ENCODE measurements around the genes MLYCD, SLC38A8 and MEAK7.

DNA sequence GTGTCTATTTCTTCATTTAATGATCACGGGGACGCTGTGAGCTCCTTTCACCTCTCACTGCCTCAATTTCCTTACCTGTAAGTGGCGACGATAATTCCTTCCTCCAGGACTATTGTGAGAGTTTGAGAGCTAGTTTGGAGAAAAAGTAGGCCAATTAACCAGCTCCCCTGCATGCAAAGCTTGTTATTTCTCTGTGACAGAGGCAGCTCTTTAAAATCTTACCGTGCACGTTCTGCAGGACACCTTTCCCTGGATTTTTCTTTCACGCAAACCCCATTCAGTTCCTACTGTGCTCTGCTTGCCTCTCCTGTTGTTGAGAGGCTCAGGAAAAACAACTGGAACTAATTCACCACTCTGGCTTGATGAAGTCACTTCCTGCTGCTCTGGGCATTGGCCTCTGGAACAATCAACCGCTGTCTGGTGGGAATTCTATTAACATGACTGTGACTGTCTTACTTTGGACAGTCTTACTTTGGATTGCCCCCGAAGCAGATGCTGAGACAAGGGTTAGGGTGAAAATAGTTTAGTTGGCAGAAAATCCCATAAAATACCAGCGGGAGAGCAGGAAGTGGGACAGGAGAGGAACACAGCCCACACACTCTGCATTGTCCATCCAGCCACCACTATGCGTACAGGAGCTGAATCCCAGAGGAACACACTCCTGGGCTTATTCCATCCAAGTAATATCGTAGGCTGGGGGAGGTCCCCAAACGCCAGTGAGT lies 90.0 kb upstream of the HSBP1 start:
- PRO-cap = no peak

- PRO-cap = no peak
These were observed 4.1 kb upstream of the HSBP1 start for GRCh38 chr16:83803582-83804245.

DNA sequence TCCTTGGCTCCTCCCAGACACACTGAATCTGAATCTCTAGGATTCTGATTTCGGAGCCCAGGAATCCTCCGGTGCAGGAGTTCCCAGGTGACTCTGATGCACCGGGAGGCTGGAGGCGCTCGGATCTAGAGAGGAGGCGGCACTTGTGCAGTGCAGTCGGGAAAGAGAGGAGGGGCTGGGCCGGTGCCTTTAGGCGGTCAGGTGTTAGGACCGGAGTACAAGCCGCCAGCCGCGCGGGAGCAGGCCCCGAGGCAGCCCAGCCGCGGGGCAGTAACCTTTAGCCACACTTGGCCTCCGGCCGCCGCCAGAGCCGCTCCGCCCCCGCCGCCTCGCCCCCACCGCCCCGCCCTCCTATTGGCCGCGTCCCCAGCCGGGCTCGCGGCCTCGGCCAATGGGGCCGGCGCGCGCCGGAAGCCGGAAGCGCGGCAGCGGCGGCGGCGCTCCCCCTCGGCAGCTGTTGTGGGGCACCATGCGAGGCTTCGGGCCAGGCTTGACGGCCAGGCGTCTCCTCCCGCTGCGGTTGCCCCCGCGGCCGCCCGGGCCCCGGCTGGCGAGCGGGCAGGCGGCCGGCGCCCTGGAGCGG lies at the start of gene MLYCD:
MLYCD (plus strand) TSS at position 440 of the 583 bp plus-strand sequence.
- PRO-cap = no peak

GRCh38 chr16:83912655-83912978 lies 13.7 kb downstream of the MLYCD start:
- PRO-cap = no peak

GRCh38 chr16:83993968-83994398 lies 25.9 kb downstream of the NECAB2 start:
- PRO-cap = no peak

DNA sequence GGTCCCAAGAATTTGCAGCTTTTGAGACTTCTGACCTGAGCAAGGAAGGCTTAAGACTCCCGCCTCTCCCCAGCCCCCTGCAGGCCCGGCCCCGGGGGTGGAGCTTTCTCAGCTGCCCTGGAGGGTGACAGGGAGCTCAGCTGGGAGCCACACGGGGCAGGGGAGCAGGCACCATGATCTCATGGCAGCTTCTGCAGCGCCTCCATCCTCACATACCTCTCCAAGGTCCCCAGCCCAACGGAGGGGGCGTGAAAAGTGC lies at the start of gene SLC38A8:
SLC38A8 (minus strand) TSS at position 16 of the 259 bp plus-strand sequence.
- PRO-cap = no peak

- PRO-cap = no peak
These were observed 16.1 kb upstream of the SLC38A8 start for GRCh38 chr16:84058572-84059167.

DNA sequence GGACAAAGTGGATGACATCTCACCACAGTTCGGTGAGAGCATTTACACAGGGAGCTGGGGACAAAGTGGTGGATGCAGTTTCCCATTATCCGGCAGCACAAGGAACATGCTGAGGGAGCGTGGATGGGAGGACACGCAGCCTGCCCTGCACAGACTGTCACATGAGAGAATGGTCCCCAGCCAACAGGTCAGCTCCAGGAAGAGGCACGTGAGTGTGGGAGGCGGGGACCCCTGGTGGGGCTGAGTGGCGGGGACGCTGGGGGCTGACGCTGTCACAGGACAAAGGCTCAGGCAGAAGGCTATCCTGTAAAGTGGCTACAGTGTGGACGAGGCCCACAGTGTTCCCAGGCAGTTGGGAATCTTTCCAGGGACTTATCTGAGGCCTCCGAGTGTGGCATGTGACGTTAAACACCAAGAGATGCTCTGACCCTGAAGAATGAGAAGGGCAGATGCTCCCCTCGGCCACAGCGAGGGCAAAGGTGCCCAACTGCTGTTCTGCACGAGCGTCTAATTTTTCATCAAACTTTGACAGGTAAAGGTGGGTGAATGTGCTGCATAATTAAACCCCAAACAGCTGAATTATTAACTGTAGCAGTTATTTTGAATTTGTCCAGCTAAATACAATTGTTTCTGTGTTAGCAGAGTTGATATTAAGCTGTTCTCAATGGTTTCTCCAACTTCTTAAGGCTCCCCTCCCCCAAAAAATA lies 30.3 kb downstream of the MBTPS1 start:
- PRO-cap = no peak

GRCh38 chr16:84120734-84121656 lies 4.3 kb upstream of the MBTPS1 start:
- PRO-cap = no peak

DNA sequence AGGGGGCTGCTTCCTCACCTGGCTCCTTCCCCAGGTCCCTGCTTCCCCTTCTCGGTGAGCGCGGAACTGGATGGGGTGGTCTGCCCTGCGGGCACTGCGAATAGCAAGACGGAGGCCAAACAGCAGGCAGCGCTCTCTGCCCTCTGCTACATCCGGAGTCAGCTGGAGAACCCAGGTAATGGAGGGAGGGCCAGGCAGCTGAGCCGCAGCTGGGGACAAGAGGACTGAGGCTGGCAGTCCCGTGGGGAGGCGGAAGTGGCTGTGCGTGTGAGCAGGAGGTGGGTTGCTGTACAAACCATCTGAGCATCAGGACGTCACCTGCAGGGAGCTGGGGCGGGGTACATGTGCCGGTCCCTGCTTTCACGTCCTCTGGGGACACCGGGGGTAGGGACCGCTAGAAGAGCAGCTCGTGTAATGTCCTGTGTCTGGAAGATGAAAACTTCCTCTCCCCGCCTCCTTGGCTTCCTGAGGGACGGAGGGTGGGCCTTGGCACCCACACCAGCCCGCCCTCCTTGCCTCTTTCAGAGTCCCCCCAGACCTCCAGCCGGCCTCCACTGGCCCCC lies 3.5 kb downstream of the ADAD2 start:
- PRO-cap = no peak

- PRO-cap = no peak
These were observed 11.7 kb upstream of the ATP2C2 start for GRCh38 chr16:84356569-84357198.

DNA sequence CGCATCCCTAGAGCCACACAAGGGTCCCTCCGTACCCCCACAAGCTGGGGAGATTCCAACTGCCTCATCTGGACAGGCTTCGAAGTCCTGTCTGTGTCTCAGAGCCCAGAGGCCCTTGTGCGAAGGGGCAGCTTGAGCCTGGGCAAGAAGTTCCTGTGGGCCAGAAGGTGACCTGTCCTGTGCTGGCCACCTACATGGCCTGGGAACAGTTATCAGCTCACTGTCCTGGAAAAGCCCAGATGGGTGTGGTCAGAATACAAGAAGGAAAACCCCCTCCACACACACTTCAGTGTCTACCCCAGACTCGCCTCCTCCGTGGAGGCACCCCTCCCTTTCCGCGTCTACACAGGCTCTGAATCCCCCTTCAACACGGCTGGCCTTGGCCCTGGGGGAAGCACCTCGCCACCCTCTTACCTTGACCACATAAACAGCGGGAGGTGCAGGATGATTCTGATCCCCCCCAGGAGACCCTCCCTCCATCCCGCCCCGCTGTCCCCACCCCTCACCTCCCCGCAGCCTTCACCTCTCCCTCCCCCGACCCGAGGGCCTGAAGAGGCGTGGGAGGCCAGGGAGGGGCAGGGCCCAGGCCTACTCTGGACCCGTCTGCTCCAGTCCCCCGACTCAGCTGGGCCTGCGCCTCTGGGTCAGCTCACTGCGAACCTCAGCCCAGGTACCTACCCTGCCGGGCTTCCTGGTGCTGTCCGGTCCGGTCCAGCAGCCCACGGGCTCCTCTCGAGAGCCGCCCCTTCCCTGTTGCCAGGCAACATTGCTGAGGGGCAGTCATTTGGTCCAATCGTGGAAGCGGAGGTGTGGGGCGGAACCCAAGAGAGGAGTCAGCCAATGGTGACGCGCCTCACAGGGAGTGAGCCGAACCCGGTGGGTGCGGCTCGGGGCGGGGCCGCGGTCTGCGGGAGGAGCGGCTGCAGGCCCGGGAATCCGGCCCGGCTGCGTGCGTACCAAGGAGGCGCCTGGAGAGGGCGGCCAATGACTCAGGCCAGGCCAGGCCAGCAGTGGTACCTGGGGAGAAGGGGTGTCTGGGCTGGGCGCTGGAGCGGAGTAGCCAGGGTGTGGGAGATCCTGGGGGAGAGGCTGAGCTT lies at the start of gene MEAK7:
MEAK7 (minus strand) TSS at position 737 of the 1,097 bp plus-strand sequence.
- PRO-cap = unidirectional peak, plus-strand start at position 907 of the sequence; unidirectional peak, plus-strand start at position 945 of the sequence

- PRO-cap = no peak
These were observed 32.7 kb upstream of the MEAK7 start for GRCh38 chr16:84537045-84537613.

- PRO-cap = no peak
These were observed 54.7 kb upstream of the MEAK7 start for GRCh38 chr16:84559148-84559510.

GRCh38 chr16:84611711-84612010 lies 6.2 kb downstream of the COTL1 start:
- PRO-cap = no peak

DNA sequence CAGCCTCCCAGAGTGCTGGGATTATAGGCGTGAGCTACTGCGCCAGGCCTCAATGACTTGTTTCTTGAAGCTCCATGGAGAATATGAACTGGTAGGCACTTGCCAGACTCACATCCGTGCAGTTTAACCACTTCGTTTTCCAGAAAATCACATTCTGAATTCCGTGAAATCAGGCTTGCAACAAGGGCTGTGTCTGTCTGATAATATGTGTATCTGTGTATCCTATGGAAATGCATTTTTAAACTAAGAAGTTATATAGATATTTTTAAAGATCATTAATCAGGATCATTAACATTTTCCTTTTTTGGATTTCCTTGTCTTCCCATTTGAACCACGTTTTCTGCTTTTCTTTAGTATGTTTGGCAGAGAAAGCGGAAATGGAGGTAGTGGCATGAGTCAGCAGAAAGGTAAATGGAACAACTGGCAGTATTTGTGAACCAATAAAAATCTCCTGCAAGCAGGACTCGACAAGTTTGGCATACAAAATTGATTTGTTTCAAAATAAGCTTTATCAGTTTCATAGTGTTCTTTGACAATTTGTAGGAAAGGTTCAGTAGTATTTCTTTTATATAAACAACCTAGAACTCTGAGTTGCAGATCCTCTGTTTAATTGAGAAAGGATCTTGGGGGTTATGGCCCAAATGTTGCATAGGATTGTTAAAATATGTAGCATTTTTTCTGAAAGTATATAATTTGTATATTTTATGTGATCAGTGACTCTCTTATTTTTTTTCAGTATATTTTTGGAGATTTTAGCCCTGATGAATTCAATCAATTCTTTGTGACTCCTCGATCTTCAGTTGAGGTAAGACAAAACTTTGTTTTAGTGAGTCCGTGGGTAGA lies 33.1 kb downstream of the USP10 start:
- PRO-cap = no peak

GRCh38 chr16:84759928-84760520 lies 59.8 kb upstream of the CRISPLD2 start:
- PRO-cap = no peak

DNA sequence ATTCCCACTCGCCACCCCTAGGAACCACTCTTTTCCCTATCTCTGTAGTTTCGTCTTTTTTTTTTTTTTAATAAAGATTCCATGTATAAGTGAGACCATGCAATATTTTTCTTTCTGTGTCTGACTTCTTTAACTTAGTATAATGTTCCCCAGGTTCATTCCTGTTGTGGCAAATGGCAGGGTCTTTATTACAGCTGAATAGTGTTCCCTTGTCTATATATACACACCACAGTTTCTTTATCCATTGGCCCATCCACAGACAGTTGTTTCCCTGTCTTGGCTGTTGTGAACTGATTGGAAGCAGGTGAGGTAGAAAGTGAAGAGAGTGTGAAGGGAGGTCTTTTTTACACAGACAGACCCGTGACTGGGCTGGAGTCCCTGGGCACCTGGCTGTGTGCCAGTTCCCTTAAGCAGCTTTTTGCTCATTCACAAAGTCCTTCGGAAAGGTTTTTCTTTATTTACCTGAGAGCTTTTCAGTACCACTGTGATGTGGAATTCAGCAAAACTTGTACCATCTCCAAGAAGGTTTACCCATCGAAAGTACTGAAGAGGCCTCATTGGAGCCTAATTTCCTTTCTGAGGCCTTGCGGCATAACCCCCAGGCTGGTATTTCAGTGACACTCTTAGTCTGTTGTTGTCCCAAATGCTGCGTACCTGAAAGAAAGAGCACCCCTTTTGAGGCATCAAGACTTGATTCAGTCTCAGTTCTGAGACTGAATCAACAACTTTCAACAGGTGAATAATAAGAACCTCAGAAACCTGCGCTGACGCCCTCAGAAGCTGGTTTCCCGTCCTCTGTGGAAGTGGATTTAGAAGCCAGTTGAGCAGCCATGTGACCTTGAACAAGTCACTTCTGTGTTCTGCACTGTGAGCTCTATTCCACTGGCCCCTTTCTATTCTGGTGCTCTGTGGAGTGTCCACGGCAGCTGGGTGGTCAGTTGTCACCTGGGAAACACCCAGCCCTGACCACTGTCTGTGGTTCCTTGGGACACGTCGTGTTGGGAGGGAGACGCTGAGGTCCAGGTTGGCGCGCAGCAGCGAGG lies 54.0 kb upstream of the CRISPLD2 start:
- PRO-cap = no peak

DNA sequence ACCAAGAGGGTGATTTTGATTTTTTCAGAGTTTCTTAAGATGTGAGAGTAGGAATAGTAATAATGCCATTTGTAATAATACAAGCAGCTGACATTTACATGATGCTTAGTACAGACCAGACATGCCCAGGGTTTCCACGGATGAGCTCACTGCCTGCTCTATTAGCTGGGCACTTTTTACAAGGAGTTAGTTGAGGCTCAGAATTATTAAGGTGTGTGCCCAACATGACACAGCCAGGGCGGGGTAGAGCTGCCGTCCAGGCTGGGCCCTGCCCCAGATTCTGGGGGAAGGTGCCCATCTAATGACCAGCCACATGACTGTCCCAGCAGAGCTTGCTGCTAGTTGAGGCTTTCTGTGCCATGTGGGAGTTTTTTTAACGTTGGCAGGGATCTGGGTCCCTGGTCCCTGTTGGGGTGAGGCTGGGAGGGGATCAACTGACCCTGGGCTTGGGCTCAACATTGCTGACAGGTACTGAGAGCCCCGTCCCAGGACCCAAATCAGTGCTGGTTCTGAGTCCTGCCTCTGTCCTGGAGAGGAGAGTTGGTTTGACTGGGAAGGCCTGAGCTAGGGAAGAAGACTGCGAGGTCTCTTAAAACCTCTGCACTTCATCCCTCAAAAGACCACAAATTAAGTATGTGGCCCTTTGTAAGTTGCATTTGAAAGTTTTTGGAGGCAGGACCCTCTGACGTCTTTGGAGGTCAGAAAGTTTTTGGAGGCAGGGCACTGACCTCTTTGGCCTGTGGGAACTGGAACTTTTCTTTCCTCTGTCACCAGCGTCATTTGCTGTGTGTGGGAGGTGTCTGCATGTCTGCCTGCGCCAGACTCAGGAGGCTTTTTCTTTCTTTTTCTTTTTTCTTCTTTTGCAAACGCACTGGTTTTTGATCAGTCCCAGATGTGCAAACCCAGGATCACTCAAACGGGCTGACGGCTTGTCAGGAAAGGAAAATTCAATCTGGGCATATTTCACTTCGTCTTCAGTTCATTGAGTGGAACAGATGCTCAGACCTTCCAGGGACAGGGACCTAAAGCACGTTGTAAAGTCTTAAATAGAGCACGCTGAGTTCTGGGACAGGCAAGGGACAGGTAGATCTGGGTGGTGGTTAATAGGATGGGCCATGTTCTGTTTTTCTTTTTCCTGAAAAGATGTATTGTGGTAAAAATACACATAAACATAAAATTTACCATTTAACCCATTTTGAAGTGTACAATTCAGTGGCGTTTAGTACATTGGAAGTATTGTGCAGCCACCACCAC lies 2.4 kb downstream of the CRISPLD2 start:
- PRO-cap = no peak

DNA sequence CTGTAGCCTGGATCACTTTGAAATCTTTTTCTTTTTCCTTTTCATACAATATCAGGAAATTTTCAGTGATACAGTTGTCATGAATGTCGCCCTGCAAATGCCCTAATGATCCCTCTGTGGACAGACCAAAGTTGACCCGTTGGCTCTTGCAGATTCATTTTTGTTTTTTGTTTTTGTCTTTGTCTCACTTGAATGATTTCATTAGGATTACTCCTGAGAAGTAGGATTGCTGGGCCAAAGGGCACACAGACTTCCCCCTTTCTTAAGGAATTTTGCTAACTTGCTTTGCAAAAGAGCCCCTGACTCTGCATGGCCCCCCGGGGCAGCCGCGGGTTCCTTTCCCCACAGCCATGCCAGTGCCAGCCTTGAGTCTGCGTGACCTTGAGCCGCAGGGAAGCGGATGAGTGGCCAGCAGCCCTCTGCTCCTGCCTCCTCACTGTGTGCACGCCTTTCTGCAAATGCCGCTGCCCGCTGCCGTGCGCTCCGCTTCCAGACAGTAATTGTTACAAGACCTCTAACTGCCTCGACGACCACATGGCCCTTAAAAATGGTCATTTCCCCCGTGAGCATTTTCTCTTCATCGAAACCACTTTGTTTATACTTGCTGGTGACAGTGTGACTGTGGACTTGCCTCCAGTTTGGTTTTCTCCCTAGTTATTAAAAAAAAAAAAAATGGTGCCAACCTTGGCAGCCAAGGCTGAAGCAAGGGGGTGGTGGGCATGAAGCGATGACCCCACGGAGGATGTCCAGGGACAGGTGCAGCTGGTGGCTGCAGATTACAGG lies 28.2 kb downstream of the CRISPLD2 start:
- PRO-cap = no peak